Cytotoxic T cell (primary cell): ENCODE measurements around a stretch of chr16.

DNA sequence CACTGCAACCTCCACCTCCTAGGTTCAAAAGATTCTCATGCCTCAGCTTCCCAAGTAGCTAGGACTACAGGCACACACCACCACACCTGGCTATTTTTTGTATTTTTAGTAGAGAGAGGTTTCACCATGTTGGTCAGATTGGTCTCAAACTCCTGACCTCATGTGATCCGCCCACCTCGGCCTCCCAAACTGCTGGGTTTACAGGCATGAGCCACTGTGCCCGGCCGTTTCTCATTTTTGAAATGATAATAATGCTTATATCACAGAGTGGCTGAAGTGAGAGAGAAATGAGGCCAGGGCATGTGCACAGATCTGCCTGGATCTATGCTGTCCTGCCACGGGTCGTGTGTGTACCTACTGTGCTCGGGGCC is 3.0 kb downstream of the COX6A2 start:
- PRO-cap, 2 experiments, result no peak in any of the 2 experiments

DNA sequence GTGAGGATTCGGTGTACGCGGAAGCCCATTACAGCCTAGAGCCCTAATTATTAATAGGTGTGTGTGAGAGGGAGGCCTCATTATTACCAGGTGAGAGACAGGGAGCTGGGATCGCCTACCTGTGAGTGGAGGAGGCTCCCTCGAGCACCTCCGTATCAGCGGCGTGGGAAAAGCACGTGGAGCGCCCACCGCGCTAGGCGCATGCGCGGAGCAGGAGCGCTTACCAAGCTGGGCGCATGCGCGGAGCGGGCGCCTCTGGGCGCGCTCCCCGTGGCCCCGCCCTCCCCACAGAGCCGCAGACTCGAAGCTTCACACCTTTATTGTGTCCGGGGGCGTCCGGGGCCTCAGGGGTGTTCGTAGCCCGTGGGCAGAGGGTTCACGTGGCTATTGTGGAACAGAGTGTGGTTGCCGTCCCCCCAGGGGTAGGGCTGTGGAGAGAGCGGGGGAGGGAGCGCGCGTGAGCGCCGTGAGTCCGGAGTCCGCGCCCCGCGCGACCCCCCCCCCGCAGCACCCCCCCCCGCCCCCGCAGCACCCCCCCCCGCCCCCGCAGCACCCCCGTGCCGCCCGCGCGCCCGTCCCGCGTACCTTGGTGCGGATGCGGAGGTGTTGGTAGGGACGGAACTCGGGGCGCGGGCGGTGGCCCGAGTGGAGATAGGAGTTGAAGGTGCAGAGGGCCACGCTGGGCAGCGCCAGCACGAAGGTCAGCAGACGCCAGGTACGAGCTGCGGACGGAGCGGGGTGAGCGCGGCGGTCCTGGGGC is 550 bp downstream of the COX6A2 start:
- PRO-cap, 2 experiments, result no peak in any of the 2 experiments

DNA sequence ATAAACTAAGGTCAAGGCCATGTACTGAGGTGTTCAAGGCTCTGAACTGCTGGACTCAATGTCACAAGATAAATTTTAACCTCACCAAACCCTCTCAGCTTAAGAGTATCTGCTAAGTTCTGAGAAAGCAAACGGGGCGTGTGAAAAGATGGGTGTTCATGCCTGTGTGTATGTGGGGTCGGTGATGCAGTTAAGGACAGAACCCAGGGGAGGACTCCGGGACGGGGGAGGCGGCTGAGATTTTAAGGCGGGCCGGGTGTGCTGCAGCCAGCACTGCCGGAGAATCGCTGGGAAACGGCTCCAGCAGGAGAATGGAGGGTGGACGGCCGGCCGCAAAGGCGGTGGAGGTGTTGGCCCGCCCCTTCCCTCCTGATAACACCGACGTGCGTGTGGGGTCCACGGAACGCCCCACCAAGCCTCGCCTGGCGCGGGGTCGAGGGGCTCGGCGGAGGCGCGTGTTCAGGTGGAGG is 754 bp downstream of the ZNF843 start:
- PRO-cap, 2 experiments, result no peak in any of the 2 experiments

DNA sequence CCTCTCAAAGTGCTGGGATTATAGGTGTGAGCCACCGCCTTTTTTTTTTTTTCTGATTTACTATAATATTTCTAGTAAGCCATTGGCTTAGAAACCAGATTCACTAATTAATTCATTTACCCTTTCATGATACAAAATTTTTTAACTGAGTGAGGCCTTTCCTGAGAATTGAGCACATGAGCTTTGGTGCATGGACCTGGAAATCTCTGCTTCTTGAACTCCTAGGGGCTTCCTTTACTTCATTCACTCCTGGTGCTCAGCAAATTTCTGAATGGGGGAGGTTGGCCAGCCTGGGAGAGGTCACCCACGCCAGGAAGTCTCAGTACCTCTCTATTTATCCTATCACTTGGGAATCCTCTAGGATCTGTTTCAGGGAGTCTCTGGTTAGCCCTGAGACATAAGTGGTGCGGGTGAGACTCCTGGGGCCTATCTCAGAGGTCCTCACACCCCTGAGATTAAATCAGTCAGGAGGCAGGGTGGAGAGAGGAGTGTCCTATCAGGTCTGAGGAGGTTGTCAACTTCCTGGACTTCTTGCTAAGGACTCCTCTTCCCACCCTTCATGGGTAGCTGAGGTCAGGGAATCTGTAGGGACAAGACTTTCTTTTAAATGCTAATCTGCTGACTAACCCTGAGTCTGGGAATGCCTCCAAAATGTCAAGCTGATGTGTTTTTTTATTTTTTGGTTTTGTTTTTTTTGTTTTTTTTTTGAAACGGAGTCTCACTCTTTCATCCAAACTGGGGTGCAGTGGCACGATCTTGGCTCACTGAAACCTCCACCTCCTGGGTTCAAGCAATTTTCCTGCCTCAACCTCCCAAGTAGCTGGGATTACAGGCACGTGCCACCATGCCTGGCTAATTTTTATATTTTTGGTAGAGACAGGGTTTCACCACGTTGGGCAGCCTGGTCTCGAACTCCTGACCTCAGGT is 6.7 kb upstream of the ARMC5 start:
- PRO-cap, 2 experiments, result no peak in any of the 2 experiments

DNA sequence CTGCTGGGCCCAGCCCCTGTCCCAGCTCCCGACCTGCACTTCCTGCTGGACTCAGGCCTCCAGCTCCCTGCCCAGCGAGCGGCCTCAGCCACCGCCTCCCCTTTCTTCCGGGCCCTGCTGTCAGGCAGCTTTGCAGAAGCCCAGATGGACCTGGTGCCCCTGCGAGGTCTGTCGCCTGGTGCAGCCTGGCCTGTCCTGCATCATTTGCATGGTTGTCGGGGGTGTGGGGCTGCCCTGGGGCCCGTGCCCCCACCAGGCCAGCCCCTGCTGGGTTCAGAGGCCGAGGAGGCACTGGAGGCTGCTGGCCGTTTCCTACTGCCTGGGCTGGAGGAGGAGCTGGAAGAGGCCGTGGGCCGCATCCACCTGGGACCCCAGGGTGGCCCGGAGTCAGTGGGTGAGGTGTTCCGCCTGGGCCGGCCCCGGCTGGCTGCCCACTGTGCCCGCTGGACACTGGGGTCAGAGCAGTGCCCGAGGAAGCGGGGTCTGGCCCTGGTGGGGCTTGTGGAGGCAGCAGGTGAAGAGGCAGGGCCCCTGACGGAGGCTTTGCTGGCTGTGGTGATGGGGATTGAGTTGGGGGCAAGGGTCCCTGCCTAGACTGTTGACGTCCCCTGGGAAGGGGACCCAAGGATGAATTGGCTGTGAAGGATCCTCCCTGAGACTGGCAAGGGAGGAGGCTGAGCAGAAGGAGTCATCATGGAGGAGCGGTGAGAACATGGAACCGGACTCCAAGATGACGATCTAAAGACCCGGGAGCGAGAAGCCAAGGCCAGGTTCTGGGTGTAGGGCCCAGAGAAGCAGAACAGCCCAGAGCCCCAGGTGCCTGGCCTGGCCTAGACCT is 5.4 kb upstream of the TGFB1I1 start:
- PRO-cap, 2 experiments, result no peak in any of the 2 experiments

DNA sequence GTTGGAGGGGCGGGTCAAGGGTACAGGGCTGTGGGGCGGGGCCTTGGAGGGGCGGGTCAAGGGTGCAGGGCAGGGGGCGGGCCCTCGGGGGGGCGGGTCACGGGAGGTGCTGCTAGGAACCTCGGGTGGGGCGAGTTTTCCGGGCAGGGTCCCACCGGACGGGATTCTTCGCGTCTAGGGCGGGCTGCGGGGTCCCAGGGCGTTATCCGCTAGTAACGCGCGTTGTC is 5.0 kb downstream of the TGFB1I1 start:
- PRO-cap, 2 experiments, result peak in 1 of 2 experiments; most common plus-strand start position 67 of the sequence (in 1)

GRCh38 chr16:31477259-31478310 is 5.3 kb upstream of the SLC5A2 start:
- PRO-cap, 2 experiments, result peak in 1 of 2 experiments; most common minus-strand start chr16:31477570 (in 1)

DNA sequence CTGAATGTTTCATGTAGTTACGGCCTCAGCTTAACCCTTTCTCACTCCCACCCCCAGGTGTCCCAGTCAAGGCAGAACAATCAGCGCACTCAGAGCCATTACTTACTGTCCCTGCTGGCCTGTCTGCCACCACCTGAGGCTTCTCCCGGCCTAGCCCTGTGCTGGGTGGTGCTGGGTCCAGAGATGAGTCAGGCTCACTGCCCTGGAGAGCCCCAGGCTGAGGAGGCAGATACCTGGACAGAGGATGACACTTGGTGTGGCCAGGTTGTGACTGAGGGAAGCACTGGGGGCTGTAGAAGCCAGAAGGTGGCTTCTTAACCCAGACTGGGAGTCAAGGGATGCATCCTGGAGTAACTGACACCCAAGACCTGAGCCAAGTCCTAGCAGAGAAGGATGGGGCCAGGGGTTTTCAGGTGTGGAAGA is 3.9 kb upstream of the SLC5A2 start:
- PRO-cap, 2 experiments, result no peak in any of the 2 experiments

GRCh38 chr16:46732112-46732597 is 16.0 kb downstream of the MYLK3 start:
- PRO-cap, 2 experiments, result no peak in any of the 2 experiments

DNA sequence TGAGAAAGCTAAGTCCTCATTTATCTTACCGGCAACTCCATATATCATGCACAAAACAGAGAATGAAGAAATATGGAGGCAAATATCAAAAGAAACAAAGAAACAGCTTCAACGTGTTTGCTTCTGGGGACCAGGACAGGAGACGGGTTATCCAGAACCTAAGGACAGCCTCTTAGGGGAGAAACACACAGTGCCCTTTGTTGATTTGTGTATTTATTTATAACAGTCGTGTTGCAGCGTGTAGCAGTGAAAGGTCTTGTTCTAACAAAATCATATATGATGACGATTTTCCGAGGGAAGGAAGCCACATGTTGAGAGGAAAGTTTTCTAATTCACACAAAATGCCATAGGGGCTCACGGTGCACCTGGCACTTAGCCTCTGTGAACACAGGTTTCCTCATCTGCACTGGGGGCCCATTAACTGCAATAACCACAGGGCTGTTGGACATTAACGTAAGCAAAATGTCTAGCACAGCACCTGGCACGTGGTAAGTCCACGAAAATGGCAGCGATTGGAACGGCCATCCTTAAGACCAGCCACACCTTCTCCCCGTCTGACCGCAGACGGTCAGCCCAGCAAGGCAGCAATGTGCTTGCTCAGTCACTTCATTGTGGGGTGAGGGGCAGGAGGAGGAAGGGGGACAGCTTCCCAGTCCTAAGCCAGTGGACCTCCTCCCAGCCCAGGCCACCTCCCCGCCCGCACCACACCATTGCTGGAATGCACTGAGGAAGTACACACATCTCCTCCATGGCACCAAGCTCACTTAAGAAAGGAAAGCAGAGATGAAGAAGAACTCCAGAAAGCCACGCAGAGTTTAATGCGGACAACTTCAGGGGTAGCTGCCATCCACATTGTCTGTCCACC is 8.4 kb upstream of the MYLK3 start:
- PRO-cap, 2 experiments, result no peak in any of the 2 experiments

- PRO-cap, 2 experiments, result no peak in any of the 2 experiments
Observed at GRCh38 chr16:46918460-46919529, 34.6 kb downstream of the GPT2 start.

DNA sequence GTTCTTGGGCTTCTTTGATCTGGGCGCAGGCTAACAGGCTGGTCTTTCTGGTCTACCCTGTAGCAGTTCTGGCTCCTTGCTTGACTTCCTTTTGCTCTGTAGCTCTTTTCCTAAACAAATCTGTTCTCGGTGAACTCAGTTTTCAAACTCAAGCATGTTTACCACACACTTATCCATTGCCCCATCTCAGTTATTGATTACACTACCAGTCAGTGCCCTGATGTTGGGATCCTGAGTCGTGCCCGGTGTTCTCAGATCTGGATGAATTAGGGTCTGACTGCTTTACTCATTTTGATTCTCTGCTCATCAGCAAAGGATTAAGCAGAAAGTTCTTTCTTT is 36.5 kb downstream of the GPT2 start:
- PRO-cap, 2 experiments, result no peak in any of the 2 experiments

GRCh38 chr16:46928893-46929672 is 44.4 kb downstream of the DNAJA2 start:
- PRO-cap, 2 experiments, result no peak in any of the 2 experiments

- PRO-cap, 2 experiments, result peak in 2 of 2 experiments; most common minus-strand start chr16:46972296 (in 1)
Observed at GRCh38 chr16:46971942-46972482, 1.5 kb downstream of the DNAJA2 start.

DNA sequence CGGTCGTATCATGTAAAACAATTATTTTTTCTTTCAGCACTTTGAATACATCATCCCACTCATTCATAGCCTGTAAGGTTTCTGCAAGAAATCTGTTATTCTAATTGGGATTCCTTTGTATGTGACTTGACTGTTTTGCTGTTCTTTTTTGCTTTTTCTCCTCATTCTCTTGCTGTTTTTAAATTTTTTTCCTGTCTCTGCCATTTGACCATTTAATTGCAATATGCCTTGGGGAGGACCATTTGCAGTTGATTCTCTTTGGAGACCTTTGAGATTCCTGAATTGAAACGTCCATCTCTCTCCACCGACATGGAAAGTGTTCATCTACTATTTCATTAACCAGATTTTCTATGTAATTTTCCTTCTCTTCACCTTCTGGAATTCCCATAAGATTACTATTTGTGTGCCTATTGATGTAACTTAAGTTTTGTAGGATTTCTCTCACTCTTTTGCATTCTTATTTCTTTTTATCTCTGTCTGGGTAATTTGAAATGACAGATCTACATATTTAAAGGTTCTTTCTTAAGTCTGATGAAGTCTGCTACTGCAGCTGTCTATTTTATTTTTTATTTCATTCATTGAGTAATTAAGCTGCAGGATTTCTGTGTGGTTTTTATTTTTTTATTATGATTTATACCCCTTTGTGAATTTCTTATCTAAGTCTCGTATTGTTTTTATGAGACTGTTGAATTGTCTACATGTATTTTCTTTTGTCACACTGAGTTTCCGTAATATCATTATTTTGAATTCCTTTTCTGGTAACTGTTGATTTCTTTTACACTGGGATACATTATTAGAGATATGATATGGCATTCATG is 147.6 kb upstream of the NETO2 start:
- PRO-cap, 2 experiments, result no peak in any of the 2 experiments

- PRO-cap, 2 experiments, result no peak in any of the 2 experiments
Observed at GRCh38 chr16:47634127-47634705, 173.1 kb downstream of the PHKB start.

GRCh38 chr16:47660434-47661023 is 199.4 kb downstream of the PHKB start:
- PRO-cap, 2 experiments, result no peak in any of the 2 experiments

DNA sequence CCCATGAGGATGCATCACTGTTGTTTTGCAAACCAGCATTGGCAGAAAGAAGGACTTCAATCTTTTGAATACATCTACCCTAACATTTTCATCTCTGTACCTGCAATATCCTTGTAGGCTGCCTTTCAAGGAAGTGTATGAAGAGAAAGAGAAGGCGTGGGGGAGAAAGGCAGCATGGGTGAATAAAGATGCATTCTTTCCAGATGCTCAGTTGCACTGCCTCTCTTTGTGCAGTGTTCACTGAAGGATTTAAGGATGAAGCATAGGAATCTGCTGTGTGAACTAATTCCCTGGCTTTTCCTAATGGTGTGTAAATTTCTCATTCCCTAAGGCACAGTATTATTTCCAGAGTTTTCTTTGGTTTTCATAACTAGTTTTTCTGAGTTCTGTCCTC is 226.8 kb downstream of the PHKB start:
- PRO-cap, 2 experiments, result no peak in any of the 2 experiments

DNA sequence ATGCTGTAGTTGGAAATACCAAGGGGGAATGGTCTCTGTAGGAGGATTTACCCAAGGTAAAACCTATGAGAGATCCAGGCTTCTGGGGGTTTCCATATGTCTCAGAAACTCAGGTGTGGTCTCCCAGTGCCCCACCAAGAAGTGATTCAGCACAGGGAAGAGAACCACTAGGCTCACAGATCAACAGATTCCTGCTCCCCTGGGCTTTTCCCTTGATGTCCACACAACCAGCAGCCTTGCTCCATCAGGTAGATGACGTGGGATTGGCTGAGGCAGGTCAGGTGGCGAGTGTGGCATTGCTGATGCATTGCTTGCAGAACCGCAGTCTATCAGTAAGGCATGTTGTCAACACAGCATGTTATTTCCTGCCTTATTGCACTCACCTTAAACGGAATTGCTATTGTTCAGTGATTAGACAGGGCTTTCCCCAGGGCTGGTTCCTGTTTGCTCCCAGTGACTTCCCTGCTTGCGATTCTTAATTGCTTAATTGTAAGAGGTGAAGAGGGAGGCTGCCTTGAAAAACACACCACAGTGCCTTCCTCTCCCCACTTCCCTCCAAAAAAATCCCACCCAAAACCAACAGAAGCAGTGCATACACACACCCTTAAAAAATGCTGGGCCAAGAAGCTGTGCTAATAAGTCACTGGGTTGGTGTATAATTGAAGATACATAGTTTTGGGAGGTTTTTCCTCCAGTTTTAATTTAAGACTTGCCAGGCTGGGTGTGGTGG is 1.8 kb upstream of the N4BP1 start:
- PRO-cap, 2 experiments, result peak in 2 of 2 experiments; most common plus-strand start position 324 of the sequence (in 1); most common minus-strand start position 143 of the sequence (in 1)

DNA sequence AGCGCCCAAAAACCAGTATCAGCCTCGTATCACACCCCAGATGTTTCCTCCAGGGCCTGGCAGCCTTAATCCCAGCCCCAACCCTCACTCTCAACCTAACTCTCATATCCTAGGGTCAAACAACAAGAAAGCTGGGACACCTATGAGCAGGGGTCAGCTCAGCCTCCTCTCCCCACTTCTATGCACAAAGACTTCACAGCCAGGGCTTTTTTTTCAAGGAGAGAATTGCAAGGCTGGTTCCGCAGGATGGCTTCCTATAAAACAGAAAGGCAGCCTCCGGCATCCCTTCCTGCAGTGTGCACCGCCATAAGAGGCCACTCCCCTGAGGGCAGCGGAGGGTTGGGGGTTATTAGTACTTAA is 13.9 kb upstream of the C16orf78 start:
- PRO-cap, 2 experiments, result no peak in any of the 2 experiments